ENCODE results near the gene PGM2.

DNA sequence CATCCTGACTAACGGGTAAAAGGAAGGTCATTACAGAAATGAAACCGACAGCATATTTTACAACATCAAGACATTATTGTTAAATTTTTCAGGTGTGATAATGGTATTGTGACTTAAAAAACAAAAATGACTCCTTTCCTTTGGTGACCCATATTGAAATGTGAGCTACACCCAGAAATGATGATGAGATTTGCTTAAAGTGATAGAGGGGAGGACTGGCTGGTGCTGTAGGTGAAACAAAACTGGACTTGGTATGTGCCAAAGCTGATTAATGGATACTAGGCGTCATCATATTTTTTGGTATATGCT lies 44.4 kb downstream of the SEPSECS start:
- PRO-cap, 10 experiments = no peak in any of the 10 experiments

- PRO-cap, 10 experiments = no peak in any of the 10 experiments
Measured at GRCh38 chr4:25213179-25213770, 20.6 kb upstream of the PI4K2B start.

DNA sequence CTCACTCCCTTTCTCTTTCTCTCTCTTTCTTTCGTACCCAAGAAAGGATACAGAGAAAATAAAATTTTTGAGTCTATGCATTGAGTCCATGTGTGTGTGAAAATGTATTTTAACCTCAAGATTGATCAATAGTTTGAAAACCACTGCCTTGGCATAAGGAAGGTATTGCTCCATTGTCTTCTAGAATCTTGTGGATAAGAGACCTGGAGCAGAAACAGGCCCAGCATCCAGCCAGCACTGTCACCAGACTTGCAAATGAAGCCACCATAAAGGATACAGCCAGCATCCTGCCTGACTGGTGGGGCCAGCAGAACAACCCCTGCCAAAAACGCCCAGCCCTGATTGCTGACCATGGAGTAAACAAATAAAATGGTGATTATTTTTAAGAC lies 26.4 kb downstream of the SLC34A2 start:
- PRO-cap, 10 experiments = no peak in any of the 10 experiments

DNA sequence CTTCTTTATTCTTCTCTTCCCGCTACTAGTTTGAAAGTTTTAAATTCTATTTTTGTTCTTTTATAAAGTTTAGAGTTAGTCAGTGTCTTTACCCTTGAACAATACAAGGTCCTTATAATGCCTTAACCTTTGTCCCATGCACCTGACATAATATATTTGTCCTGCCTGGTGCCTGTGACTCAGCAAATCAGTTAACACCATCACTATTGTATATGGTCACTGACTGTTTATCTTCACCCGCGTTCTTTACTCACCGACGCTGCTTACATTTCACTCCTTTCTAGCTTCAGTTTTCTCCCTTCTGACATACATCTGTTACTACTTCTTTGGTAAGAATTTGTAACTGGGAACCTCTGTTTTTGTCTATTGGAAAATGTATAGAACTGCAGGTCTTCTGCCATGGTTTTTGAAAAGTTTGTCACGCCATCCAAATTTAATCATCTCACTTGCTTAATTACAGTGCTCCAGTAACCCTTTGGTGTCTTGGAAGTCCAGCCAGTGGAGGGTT lies 5.7 kb downstream of the SMIM20 start:
- PRO-cap, 10 experiments = no peak in any of the 10 experiments

- PRO-cap, 10 experiments = no peak in any of the 10 experiments
Measured at GRCh38 chr4:25984190-25984550, 70.2 kb downstream of the SMIM20 start.

DNA sequence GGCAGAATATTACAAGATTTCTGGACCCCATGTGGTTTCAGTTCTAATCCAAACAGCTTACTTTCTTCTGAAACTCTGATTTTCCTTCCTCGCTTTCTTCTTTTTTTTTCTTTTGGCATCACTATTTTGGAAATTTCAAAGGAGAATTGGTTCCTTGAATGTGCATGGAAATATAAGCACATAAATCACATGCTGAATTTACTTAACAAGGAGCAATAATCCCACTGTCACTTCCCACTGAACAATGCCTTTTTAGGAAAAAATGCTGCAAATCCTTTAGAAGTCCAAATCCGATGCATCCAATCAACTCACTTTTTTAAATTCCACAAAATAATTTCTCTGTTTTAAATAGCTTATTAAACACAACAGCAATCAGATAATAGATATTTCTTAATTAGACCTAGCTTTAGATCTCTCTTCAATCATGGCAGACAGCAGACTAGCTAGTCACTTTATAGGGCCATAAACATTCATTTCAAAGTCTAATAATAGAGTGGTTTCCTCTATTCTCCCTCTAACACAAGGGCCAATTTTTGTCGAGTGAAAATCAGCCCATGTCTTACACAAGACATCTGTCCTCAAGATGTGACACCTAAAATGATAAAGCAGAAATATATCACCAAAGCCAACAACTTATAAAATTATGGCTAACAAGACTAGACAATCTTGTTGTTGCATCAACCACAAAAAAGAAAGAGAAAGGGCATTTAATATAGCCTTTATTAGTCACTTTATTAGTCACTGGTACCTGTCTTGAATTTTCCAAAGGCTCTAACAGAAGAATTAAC lies 161.3 kb downstream of the SMIM20 start:
- PRO-cap, 10 experiments = no peak in any of the 10 experiments

DNA sequence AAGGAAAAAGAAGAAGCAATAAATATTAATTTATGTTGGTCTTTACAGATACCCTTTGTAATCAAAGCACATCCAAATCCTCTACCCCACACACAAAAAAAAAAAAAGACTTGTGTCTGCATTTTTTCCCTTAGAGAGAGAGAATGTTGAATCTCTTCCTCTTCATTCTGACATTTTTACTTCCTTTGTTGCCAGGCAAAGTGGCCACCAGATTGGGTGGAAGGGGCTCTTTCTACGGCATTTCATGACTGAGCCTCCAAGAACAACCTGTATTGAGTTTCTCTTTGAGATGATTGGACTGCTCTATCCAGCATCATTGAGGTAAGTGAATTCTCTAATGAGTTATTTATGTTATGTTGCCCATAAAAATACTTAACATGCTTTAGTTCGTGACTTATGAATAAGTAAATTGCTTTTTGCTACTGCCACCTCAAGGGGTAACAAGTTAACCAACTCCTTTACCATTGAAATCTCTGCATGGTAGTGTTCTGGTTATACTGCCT lies 157.5 kb upstream of the RBPJ start:
- PRO-cap, 10 experiments = no peak in any of the 10 experiments

- PRO-cap, 10 experiments = no peak in any of the 10 experiments
Measured at GRCh38 chr4:26811929-26812839, 48.5 kb upstream of the STIM2 start.

DNA sequence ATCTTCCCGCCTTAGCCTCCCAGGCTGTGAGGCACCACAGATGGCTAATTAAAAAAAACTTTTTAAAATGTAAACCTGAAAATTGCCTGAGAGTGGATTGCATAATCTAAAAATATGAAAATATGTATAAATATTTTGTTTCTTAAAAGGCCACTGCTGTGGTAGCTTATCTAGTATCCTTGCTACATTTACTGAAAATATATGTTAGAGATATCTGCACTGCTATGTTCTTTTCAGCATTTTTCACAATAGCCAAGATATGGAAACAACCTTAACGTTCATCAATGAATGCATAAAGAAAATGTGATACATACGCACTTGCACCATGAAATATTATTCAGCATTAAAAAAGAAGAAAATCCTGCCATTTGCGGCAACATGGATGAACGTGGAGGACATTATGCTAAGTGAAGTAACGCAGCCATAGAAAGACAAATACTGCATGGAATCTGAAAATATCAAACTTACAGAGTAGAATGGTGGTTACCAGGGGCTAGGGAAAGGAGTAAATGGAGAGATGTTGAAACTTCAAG lies 9.1 kb downstream of the STIM2 start:
- PRO-cap, 10 experiments = no peak in any of the 10 experiments

DNA sequence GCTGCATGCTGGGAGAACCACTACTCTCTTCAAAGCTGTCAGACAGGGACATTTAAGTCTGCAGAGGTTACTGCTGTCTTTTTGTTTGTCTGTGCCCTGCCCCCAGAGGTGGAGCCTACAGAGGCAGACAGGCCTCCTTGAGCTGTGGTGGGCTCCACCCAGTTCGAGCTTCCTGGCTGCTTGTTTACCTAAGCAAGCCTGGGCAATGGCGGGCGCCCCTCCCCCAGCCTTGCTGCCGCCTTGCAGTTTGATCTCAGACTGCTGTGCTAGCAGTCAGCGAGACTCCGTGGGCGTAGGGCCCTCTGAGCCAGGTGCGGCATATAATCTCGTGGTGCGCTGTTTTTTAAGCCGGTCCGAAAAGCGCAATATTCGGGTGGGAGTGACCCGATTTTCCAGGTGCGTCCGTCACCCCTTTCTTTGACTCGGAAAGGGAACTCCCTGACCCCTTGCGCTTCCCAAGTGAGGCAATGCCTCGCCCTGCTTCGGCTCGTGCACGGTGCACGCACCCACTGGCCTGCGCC lies 215.0 kb downstream of the STIM2 start:
- PRO-cap, 10 experiments = peak in 1 of 10 experiments; most common plus-strand start position 161 of the sequence (in 1)

- PRO-cap, 10 experiments = peak in 2 of 10 experiments; most common plus-strand start chr4:30718170 (in 1); most common minus-strand start chr4:30718119 (in 1)
Measured at GRCh38 chr4:30718034-30718539, 2.1 kb upstream of the PCDH7 start.

- PRO-cap, 10 experiments = no peak in any of the 10 experiments
Measured at GRCh38 chr4:36278722-36279316, 2.6 kb upstream of the DTHD1 start.

DNA sequence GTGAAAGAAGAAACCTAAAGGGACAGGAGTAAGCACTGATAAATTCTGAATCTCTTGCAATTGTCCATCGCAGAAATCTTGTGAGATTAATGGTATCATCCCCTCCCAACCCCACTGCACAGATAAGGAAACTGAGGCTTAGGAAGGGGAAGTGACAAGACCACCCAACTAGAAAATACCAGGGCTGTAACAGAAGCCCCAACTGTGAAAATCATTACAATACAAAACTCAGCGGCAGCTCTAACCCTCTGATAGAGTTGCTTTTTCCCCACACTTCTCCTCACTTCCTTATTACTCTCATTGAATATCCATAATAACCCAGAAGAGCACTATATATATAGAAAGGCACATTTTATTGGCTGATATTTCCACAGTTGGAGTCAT lies 46.8 kb upstream of the NWD2 start:
- PRO-cap, 10 experiments = no peak in any of the 10 experiments

DNA sequence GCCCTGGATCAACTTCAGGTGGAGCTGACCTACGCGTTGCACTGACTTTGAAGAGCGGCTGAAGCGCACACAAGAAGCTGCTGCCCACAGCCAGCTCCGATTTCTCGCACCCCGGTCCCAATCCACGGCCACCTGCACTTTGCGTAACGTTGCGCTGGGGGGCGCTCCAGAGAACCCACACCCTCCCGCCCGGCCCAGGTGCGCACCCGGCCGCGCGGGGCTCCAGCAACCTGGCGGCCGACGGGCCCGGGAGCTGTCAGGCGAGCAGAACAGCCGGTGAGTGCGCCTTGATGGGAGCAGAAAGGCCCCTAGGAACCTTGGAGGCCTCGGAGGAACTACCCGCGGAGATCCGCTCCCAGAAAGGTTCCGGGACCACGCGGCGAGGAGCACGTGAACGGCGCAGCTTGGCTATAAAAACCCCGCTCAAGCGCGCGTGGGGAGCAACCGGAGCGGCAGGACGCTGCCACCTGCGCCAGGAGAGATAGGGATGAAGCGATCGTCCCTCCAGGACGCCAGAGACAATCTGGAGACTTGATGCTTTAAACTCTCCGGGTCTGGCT lies 718 bp upstream of the NWD2 start:
- PRO-cap, 10 experiments = no peak in any of the 10 experiments

DNA sequence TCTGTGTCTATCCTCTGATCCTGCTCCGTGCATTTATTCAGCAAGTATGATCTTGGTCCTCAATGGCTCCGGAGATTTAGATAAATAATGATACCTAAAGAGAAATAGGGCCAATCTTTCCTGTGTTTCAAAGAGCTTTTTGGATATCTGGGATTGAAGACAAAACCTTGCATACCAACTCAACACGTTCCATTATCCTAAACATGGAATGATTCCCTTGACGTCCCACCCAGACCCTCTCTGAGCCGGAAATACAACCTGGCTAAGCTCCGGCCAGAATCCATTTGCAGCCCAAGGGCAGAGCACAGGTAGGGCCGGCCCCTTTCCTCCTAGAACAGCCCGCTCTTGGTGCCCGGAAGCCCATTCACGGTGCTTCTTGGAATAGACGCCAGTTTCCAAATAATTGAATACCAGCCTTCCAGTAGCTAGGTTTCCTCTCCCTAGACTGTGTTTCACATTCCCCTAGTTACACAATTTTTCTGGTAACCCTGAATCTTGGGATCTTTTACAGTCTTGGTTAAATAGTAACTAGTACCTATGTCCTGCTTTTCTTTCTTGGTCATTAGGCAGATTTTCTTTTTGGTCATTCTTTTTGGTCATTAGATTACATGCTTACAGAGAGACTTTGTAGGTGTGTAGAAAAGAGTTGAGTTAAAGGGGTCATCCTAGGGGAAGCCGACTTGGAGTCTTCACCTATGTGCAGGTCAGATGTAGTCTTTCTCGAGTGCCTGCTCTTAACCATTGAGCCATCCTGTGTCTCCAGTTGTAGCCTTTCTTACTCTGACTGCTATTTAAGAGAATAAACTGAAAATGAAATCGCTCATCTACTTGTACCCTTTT lies 2.0 kb downstream of the C4orf19 start:
- PRO-cap, 10 experiments = peak in 1 of 10 experiments; most common plus-strand start position 276 of the sequence (in 1); most common minus-strand start position 286 of the sequence (in 1)

DNA sequence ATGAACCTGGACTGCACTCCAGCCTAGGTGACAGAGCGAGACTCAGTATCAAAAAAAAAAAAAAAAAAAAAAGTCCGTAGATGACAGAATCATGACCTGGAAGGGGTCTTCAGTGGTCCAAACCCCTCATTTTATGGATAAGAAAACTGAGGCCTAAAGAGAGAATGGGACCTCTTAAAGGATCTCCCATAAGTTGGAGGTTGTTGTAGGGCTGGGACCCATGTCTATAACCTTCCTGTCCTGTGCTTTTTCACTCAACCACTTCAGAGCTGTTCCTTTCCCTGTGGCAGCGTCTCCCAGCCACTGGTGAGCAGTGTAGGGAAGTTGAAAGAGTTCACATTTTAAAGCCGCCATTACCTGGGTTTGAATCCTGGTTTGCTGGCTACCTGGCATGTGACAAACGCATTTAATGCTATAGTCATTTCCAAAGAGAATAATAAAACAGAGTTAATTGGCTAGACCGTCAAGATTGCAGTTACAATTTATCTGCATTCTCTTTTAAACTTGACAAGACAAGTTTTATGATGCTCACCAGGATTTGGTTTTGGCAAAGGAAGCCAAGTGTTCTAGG lies 9.3 kb downstream of the C4orf19 start:
- PRO-cap, 10 experiments = no peak in any of the 10 experiments

GRCh38 chr4:37471746-37472512 lies 18.2 kb downstream of the C4orf19 start:
- PRO-cap, 10 experiments = peak in 2 of 10 experiments; most common plus-strand start chr4:37472242 (in 1); most common minus-strand start chr4:37472065 (in 1)

GRCh38 chr4:37758119-37758719 lies 68.3 kb upstream of the PGM2 start:
- PRO-cap, 10 experiments = no peak in any of the 10 experiments

GRCh38 chr4:37826053-37826853 lies at the start of gene PGM2:
Gene PGM2, plus strand, starts transcription at chr4:37826686.
- PRO-cap, 10 experiments = peak in 10 of 10 experiments; most common plus-strand start chr4:37826718 (in 5); most common minus-strand start chr4:37826552 (in 9)

- PRO-cap, 10 experiments = peak in 10 of 10 experiments; most common minus-strand start chr4:37827490 (in 10)
Measured at GRCh38 chr4:37826854-37827714, 598 bp downstream of the PGM2 start.

All from Metastatic Breast Carcinoma in the Brain (tissue), 10 donors.